Hematopoietic multipotent progenitor cell (in vitro differentiated cells): ENCODE measurements around the genes HDDC3 and RGMA.

DNA sequence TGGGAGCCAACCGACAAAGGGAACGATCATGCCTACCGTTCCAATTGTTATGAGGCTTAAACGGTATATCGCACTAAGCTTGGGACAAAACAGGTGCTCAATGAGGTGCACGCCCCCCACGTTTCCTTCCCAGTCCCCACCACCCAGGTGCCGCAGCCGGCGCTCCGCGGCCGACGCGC is 214 bp downstream of the HDDC3 start:
- CAGE, long polyA plus RNA = no peak

DNA sequence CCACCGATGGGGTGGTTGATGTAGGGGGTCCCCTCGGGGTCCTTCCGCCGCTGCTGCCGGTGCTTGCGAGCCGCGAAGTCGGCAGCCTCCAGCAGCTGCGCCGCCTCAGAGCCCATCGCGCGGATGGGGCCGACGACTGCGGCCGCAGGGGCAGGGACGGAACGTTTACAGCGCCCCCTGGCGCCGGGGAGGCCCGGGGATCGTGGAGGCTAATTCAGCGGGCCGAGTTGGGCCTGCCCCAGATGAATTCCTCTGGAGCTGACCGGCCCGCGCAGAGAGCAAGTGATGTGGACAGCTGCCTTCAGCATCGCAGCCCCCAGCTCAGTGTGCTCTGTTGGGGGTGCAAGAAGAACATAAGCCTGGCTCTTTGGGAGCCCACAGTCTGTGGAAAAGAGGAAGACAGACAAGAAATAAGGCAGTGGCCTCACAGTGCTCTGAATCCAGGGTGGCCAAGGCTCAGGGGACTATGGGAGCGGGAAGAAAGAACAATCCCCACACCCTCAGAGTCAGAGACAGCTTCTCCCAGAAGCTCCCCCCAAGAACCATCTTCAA is at the start of gene HDDC3:
Gene HDDC3 (minus strand): TSS at position 125 of the 552 bp plus-strand sequence.
- CAGE, long polyA plus RNA = no peak

DNA sequence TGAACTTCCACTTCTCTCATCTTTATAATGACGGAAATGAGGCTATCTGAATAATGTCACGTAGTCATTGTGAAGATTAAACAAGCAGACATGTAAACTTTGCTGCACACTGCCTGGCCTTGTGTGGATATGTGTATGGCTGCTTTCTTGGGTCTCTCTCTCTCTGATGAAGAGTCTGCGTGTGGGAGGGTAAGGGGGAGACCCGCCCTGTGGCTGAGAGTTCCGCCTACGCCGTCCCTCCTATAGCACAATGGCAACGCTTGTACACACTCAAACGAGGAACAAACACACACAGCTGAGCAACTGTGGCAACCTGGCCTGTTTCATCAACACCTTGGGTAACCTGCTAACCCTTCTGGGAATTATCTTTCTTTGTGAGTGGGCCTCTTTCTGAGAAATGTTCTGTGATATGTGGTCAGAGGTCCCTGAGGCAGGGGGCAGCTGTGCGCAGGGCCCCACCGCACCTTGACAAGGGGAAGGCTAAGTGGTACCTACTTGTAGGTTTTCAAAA is 369.9 kb downstream of the SV2B start:
- CAGE, long polyA plus RNA = no peak

DNA sequence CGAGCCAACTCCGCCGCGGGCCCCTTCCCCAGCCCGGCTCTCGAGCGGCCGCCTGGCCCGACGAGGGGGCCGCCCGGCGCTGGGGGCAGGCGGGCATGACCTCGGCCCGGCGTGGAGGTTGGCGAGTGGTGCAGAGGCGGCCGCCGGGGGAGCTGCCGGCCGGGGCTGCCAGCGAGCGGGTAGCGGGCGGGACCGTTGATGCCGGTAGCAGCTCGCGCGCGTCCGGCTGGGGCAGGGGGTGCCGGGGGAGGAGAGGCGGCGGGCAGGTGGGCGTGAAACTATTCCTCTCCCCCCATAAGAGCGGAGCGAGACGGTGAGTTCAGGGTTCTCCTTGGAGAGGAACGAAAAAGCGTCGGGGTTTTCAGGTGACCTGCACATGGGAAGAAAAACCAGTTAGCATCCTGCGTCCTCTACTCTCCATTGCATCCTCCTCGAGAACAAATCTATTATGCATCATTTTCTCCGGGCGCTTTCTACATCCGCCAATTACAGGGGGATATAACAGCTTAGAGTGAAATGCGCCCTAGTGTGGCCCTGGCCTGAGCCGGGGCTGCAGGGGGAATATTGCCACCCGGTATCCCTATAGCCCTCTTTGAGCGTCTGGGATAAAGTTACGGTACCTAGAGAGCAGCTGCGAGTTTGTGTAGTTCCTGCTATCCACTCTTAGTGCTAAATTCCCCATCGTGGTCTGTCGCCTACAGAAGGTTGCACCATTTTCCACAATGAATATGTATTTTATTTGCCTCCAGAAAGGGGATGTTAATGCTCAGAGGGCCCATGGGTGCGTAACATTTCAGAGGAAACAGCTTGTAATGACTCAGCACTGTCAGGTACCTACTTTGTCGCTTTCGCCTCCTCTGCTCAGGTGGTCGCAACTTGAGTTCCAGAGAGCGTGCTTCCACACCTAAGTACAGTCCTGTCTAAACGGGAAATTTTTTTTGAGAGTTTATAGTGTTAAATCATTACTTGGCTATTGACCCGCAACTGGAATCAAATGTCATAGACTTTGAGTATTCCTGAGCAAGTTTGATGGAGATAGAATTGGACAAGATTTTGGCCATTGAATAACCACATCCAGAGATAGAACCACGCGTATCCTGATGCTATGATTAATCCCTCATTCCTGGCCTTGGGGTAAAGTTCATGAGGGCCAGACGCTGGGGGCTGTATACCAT is 977 bp downstream of the SLCO3A1 start:
- CAGE, long polyA plus RNA = no peak

- CAGE, long polyA plus RNA = no peak
Measured at GRCh38 chr15:92069594-92070345, 216.3 kb downstream of the SLCO3A1 start.

GRCh38 chr15:92733618-92734690 is 78.4 kb upstream of the FAM174B start:
- CAGE, long polyA plus RNA = start-site peak on the minus strand at chr15:92734201-92734218, 12 reads

DNA sequence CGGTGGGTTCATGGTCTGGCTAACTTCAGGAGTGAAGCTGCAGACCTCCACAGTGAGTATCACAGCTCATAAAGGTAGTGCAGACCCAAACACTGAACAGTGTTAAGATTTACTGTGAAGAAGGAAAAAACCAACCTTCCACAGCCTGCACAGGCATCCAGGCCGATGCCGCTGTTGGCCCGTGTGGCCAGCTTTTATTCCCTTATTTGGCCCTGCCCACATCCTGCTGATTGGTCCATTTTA is 50.0 kb upstream of the CHD2 start:
- CAGE, long polyA plus RNA = no peak

- CAGE, long polyA plus RNA = no peak
Measured at GRCh38 chr15:92869176-92869671, 30.9 kb upstream of the CHD2 start.

GRCh38 chr15:92884777-92885699 is 15.1 kb upstream of the CHD2 start:
- CAGE, long polyA plus RNA = no peak

GRCh38 chr15:92887730-92888736 is 12.1 kb upstream of the CHD2 start:
- CAGE, long polyA plus RNA = no peak

DNA sequence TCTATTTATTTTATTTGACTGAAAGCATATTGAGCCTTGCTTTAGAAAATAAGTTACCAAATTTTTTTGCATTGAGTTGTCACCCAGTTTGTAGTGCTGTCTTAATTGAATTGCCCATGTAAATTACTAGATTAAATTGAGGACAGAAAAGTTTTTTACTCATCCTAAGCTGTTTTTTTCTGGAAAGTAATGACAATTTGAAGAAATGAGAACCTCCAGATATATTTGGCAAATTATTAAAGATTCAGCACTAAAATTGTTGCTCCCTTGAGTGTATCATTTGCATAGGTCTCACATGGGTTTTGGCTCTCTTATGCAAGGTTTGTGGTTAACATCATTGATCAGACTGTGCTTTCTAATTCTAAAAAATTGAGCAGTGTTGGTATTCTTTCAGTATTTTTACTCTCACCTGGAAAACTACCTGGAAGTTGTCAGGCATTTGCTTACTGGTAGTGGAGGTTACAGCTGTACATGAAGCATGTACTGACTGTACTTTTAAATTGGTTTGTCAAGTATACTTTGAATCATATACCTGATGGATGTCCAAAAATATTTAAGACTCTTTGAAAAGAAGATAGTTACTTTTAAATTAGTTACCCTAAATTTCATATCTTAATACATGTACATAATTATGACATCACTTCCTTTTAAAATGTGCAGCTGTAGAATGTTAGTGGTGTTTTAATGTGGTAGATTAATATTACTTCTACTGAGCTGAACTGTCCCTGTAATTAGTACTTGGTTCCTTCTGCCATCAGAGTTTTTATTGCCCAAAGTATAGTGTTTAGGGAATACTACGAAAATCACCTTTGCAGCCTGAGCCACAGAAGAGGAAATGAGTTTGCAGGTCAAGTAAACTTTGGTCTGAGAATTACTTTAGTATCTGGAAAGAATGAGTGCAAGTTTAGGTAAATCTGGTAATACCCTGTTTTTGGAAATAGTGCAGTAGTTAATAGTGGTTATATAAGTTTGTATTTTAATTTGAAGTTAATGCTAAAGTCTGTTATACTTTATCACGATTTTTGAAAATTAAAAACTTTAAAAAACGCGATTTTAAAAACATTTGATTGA is 2.7 kb downstream of the CHD2 start:
- CAGE, long polyA plus RNA = no peak

DNA sequence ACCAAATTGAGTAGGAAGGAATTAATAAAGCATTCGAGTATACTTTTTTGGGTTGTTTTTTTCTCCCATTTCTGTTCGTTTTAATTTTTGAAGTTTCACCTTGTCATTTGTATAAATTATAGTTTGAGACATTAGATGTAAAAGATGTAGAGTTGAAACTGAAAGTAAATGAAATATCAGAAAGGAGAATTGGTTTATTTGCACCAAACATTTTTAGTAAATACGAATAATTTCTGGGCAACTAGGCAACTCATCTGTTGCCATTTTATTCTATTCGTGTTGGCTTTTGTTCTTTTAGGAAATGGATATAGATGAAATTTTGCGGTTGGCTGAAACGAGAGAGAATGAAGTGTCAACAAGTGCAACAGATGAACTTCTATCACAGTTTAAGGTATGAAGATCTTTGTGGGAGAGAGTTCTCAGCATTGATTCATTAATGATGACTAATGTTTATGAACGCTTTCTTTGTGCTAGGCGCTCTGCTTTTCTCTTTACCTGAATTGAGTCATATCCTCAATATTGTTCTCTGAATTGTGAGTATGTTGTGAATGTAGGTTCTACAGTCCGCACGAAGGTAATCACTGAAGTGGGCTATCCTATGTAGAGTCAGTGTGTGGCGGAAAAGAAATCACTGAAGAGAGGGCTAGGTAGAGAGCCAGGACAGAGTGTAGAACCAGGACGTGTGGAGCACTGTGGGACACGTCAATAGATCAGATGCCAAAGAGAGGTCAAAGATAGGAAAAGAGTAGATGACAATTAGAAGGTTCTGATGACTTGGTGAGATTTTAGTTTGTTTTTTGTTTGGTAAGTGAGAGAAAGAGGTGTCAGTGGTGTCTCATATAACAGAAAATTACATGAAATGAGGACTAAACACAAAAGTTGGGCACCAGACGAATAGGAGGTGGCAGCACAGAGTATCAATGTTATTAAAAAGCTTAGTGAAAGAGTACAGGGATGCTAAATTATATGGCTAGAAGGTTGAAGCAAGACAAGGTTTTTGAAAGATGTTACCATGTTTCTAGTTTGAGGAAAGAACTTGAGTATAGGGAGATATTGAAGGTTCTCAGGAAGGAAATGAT is 81.3 kb downstream of the CHD2 start:
- CAGE, long polyA plus RNA = no peak

GRCh38 chr15:92985362-92985885 is 85.3 kb downstream of the CHD2 start:
- CAGE, long polyA plus RNA = no peak

GRCh38 chr15:93063886-93064185 is 25.2 kb downstream of the RGMA start:
- CAGE, long polyA plus RNA = no peak

DNA sequence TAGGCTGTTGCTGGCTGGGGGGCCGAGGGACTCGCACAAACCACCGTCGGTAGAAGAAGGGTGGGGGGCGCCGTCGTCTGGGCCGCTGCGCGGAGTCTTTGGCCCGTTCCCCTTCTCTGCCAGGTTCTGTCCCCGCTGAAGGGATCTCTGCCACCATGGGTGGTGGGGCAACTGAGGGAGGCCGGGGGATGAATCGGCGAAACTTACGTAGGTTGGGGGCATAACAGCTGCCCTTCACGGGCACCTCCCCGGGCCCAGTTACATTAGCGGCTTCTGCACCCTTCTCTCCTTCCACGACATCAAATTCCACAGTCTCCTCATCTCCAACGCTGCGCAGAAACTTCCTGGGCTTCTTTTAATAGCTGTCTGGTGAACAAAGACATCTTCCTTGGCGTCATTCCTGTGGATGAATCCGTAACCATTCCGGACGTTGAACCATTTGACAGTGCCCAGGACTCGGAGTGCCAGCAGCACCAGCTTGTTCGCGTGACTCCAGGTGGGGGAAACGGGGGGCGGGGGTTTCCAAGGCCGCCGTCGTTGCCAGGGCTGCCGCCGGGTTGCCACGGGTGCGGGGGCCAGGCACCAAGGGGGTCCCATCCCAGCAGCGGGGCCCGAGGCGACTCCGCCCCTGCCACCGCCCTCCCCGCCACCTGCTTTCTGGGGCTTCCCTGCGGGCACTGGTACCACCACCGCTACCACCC is 23.0 kb downstream of the RGMA start:
- CAGE, long polyA plus RNA = no peak

DNA sequence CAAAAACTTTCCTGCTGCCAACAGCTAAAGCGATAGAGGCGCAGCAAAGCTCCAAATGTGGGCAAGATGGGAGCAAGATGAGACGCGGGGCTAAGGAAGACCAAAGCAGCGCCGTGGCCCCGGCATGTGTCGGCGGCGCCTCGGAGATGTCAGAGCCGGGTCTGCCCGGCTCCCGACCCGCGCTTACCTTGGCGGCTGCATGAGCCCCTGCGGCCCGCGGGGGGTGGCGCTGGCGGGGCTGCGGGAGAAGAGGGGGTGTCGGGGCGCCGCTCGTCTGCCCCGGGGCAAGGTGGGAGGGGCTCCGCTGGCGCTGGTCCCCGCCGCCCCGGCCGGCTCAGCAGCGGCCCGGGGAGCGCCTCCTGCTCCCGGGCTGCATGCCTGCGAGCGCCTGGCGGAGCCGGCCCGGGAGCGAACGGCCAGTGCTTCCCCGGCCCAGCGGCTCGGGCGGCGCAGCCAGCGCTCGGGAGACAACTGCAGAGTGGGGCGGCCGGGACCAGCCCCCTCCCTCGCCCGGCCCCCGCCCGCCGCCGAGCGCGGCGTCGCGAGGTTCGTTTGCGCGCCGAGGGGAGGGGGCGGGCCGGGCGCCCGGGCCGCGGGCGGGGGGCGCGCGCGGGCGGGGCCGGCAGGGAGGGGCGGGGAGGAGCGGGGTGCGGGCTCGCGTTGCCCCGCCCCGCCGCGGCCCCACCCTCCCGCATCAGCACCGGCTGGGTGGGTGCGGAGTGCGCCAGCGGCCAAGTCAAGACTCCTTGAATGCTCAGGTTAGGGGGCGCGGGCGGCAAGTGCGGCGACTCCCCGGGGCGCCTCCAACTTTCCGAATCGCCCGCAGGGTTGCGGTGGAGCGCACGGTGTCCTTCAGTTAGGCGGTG is at the start of gene RGMA:
Gene RGMA (minus strand): TSS at position 480 of the 866 bp plus-strand sequence.
- CAGE, long polyA plus RNA = no peak

GRCh38 chr15:93321752-93322408 is 232.9 kb upstream of the RGMA start:
- CAGE, long polyA plus RNA = no peak

DNA sequence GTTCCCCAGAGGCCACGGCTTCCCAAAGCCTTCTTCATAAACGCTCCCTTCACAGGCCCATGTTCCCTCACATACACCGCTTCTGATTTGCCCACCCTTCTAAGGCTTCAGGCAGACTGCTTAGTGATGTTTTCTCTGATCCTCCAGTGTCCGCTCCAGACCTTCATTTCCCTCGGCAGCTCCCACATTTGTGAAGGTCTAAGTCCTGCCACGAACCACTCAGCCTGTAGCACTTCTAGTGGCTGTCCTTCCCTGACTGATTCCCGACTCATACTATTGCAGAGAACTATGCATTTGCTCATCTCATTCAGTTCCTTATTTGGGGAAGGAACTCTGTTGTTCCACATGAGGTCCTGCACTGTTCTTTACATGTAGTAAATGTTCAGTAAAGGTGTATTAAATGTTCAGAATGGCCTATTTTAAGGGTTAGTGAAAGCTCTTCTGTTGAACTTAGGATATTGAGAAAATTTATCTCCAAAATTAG is 525.8 kb upstream of the RGMA start:
- CAGE, long polyA plus RNA = no peak

DNA sequence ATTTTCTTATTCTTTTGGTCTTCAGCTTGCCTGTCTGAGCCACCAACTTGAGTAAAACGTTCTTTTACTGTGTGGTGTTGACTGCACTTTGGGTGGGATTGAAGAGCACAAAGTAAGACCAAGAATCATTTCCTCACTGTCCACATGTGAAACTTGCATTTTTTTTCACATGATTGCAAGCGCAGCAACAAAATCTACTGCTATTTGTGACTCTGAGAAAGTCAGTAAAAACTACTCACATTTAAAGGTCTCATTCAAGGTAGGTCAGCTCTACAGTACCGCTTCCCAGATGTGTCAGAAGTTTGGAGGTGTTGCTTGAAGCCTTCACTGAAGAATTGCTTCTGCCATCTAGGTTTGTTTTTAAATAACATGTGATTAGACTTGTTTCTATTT is 201.3 kb upstream of the MCTP2 start:
- CAGE, long polyA plus RNA = no peak

DNA sequence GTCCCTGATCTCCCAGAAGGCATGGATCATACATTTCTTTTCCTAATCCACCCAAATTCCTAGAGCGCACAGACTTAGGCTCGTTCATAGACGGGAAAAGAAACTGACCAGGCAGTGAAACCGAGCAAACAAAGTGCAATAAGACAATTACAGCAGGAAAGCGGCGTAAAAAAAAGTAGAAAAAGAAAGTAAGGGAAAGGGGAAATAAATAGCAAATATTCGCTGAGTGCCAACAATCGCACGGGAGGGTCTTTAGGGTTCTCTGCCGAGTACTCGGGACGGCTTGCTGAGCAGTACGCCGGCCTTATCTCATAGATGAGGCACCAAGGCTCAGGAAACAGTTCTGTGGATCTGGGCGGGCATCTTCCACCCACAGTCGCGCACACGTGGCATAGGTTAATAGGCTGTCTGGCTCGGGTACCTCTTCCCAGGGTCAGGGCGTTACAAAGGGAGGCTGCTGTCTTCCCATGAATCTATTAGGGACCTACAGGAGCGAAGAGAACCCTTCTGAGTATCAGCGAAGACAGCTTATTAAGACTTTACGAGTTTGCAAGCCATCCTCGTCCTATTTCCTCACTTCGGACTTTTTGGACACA is 560 bp upstream of the MCTP2 start:
- CAGE, long polyA plus RNA = start-site peak on the minus strand centred at position 561 of the sequence, 41 bp wide, 45 reads